M059J (cell line): Measurements from ENCODE around the genes BLMH, NF1, UTP6 and CDK5R1.

DNA sequence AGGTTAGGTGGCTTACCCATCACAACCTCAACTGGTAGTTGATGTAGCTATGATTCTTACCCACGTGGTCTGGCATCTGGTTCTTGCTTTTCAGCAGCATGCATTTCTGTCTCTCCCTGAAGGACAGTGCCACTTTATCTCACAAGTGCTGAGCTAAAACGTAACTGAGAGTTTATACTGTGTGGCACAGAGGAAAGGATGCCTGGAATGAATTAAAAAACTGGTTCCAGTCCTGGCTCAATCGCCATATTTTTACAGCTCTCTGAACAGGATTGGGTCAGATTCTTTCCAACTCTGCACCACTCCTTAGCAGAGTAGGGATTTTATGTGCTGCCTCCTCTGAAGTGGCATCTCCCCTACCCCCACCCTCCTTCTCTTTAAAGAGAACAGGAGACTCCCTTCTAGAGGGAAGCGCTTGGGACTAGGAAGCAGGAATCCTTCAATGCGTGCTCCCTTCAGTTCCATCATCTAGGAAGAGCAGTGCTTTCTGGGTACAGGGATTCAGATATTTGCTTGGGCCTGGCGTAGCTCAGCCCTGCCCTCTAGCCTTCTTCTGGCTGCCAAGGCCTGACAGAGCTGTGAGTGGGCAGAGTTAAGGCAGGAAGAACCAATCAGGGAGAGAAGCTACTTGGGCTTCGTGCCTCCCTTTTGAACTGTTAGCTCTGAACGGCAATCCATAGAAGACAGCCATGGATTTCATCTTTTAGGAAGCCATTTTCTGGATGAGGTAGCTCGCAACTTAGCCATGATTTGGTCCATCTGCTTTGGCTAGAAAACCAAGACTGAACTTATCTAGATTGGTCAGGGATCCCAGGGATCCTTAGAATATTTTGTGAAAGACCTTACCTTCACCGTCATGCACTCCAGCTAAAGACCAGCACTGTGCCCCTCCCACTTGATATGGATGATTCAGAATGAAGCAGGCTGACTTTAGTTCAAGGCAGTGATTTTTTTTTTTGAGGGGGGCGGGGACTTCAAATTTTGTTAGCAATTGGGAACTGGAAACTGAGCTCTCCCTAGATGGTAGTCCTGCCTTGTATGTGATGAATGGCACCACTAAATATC is 2.3 kb upstream of the CORO6 start:
- RAMPAGE, long total RNA: no peak

GRCh38 chr17:29648086-29648630 is 25.4 kb upstream of the CORO6 start:
- RAMPAGE, long total RNA: no peak

DNA sequence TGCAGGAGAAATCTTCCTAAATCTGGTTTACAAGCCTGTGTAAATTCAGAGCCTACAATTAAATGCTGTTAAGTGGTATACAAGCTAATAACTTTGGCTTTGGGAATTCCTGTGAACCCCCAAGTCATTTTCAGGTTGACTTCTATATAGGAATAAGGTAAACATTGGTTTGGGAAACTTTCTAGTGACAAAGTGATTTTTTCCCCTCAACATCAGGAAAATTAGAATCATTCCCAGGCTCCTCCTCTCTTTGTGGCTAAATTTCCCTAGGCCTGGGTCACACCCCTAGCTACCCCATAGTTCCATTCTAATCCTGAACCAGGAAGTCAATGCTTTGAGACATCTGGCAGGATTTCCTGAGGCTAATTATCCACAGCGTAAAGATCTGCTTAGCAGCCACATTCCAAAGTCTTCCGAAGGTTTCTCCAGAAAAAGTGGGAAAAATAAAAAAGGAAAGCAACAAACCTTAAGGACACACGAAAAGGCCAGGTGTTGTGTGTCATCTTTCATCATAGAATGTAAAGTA is 60.2 kb upstream of the CORO6 start:
- RAMPAGE, long total RNA: no peak

GRCh38 chr17:29713613-29714221 is 91.0 kb upstream of the CORO6 start:
- RAMPAGE, long total RNA: no peak

DNA sequence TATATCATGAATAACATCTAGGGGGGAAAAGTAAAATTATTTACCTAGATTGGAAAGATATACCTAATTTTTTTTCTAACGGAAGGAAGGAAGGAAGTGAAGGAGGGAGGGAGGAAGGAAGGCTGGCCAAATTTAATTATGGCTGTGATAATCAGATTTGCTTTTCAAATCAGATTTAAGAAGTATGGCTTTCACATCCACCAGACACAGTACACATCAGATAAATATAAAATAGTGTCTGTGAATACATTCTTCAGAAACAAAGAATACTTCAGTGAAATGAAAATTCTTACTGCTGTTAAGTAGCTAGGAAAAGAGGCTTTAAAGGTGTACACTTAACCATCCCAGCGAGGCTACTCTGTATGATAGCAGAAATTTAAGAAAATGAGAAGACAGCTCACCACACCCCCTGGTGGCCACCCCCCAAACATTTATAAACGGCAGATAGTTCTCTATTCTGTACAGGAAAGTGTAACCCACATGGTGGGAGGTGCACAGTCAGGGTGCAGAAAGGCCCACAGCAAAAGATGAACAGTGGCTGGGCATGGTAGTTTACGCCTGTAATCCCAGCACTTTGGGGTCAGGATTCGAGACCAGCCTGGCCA is 150.9 kb downstream of the SSH2 start:
- RAMPAGE, long total RNA: no peak

DNA sequence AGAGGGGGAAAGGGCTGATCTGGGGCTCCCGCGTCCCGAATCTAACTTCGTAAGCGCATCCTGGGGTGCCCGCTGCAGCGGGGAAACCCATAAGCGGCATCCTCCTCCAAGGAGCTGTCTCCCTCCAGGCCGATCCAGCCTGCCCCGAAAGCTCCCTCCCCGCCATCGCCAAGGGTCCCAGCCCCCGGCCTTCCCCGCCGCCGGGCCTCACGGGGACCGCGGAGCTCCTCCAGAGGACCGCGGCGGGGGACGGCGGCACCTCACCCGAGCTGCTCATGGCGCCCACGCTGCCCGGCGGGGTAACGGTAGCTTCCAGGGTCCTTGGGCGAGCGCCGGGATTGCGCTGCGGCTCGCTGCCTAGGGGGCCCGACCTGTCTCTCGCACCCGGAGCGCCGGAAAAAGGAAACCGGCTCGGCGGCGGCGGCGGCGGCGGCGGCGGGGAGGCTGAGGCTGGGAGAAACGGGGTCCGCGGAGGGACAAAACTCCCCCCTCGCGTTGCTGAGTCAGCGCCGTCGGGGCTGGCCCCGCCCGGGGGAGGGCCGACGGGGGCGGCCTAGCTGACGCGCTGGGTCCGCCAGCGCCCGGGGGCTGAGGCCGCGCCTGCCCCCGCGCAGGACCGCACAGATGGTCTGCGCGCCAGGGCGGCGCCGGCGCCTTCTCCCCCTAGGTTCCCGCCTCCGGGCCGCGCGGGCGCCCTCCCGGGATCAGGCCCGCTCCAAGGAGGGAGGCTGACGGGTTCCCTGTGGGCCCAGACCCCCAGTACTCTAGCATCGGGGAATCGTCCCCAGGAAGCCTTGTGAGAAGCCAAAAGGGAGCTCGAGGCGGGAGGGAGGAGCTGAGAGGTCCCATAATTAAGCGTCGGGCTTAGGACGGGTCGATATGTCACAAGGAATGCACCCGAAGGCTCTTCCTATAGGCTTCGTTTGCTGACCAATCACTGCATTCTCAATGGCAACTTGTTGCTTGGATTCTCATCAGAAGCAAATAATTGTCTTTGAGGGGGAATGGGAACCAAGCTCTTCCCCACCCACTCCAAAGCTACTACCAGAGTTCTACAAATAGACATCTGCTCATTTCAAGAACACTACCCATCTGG is at the start of gene BLMH:
Gene BLMH, minus strand, starts transcription at position 402 of the 1,096 bp plus-strand sequence.
- RAMPAGE, long total RNA: no peak

DNA sequence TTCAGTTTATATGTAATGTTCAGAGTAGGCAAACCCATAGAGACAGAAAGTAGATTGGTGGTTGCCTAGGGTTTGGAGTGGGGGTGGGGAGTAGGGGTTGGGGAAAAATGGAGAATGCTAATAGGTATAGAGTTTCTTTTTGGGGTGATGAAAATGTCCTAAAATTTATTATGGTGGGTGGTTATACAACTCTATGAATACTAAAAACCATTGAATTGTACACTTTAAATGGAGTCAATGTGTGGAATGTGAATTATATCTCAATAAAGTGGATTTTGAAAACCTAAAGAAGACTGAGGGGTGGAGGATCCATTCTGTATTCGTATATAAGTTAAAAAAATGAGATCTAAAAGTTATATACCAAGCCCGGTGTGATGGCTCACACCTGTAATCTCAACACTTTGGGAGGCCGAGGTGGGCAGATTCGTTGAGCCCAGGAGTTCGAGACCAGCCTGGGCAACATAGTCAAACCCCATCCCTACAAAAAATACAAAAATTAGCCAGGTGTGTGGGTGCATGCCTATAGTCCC is 40.1 kb upstream of the GOSR1 start:
- RAMPAGE, long total RNA: no peak

GRCh38 chr17:30464500-30465178 is 12.6 kb upstream of the GOSR1 start:
- RAMPAGE, long total RNA: no peak

DNA sequence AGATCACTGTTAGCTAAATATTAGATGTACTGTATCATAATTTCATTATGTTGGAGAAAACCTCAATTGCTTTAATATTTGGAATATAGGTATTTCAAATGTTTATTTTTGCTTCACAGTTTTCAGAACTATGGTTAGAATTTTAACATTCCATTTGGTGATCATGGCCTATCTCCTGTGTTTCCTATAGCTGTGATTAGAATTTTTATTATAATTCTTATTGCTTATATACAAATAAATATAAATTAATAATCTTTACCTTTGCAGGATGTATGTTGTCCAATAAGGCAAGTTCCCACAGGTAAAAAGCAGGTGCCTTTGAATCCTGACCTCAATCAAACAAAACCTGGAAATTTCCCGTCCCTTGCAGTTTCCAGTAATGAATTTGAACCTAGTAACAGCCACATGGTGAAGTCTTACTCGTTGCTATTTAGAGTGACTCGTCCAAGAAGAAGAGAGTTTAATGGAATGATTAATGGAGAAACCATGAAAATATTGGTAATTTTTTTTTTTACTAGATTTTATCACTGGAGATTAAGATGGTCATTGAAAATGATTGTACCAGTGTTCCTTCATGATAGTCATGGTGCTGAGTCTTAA is 55.8 kb downstream of the CRLF3 start:
- RAMPAGE, long total RNA: no peak

- RAMPAGE, long total RNA: no peak
Measured at GRCh38 chr17:31058831-31059324, 35.9 kb upstream of the NF1 start.

GRCh38 chr17:31094837-31095742 is at the start of gene NF1:
TSS of gene NF1 (plus strand) at chr17:31094977.
- RAMPAGE, long total RNA: no peak

- RAMPAGE, long total RNA: no peak
Measured at GRCh38 chr17:31486539-31486997, 95.1 kb downstream of the RAB11FIP4 start.

- RAMPAGE, long total RNA: no peak
Measured at GRCh38 chr17:31537585-31538532, 146.4 kb downstream of the RAB11FIP4 start.

- RAMPAGE, long total RNA: no peak
Measured at GRCh38 chr17:31561266-31562482, 170.2 kb downstream of the RAB11FIP4 start.

GRCh38 chr17:31858093-31859092 is 651 bp downstream of the COPRS start:
- RAMPAGE, long total RNA: no peak

GRCh38 chr17:31901292-31902170 is at the start of gene UTP6:
TSS of gene UTP6 (minus strand) at chr17:31901708.
- RAMPAGE, long total RNA: no peak

- RAMPAGE, long total RNA: no peak
Measured at GRCh38 chr17:32141324-32141656, 1.0 kb upstream of the RHOT1 start.

DNA sequence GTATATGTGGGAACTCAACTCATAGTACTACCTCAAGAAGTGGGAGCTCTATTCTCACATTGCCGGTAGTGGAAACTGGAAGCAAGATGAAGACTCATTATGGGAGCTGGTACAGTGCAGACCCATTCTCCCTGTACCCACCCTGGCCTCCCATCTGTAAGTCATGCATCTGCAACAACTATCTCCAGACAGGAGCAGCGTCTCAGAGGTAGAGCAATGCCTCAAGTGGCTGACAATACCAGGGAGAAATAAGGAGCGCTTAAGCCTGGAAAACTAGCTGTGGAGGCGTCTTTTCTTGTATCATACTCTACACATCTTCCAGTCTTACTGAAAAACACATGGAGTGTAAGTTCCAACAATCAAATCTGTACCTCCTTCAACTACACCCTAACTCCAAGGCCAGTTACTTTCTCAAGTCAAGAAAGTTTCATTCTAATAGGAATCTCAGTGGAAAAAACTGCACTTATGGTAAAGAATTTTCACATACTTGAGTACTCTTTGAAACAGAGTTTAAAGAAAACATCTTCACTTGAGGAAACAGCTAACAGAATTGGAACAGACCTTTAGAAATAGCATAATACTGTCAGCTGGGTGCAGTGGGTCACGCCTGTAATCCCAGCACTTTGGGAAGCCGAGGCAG is 29.9 kb upstream of the PSMD11 start:
- RAMPAGE, long total RNA: no peak

- RAMPAGE, long total RNA: no peak
Measured at GRCh38 chr17:32481486-32482386, 5.1 kb upstream of the CDK5R1 start.

DNA sequence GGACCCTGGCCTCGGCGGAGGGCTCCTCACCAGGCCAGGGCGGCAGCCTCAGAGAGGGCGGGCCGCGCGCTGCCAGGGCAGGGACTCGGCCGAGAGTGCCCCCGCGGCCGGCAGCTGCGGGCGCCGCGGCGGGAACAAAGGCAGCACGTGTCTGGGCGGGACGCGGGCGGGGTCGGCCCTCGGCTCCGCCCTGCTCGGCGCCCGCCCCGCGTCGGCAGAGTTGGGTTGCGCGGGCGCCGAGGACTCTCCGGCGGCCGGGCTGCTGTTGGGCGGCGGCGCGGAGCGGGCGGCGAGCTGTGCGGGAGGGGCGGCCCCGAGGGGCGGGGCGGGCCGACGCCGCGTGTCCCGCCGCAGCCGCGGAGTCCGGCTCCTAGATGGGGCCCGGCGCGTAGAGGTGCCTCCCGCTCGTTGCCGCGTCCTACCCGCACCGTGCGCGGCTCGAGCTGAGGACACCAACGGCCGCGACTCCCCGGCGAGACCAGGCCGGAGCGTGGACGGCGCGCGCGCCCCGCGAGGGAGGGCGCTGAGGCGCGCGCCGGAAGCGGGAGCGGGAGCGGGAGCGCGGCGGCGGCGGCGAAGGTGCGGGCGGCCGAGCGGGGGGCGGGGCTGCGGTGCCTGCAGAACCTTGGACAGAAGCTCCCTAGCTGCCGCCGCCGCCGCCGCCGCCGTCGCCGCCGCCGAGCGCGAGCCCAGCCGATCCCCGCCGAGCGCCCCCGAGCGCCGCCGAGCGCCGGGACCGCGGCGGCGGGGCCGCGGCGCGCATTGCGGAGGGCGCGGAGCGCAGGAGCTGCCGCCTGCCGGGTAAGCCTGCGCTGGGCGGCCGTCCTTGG is at the start of gene CDK5R1:
Gene CDK5R1, plus strand, starts transcription at position 632 of the 830 bp plus-strand sequence.
- RAMPAGE, long total RNA: no peak